Ascending aorta (tissue), 1 donor: Measurements from ENCODE around the genes HNRNPU, KIF26B and OR2T8.

GRCh38 chr1:244847551-244848615 lies 12.4 kb downstream of the COX20 start:
- PRO-cap = no peak

- PRO-cap = no peak
These were observed 1.7 kb downstream of the HNRNPU start for GRCh38 chr1:244862757-244862911.

DNA sequence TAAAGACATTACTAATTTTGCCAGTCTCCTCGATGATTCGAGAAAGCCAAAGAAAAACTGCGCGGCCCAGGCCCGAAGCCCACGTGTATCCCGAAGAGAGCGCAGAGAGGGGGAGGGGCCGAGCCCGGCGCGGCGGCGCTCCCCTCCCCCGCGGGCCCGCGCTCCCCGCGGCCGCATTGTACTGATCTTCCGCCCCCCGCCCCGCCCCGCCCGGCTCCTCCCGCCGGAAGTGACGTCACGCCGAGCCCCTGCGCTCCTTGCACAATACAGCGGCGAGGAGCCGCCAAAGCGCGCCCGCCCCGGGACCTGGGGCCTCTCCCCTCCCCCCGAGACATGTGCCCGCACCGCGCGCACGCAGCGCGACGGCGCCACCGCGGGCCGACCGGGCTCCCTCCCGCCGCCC lies 1.4 kb downstream of the HNRNPU start:
- PRO-cap = bidirectional peak, plus-strand start at position 264 of the sequence, minus-strand start at position 203 of the sequence

DNA sequence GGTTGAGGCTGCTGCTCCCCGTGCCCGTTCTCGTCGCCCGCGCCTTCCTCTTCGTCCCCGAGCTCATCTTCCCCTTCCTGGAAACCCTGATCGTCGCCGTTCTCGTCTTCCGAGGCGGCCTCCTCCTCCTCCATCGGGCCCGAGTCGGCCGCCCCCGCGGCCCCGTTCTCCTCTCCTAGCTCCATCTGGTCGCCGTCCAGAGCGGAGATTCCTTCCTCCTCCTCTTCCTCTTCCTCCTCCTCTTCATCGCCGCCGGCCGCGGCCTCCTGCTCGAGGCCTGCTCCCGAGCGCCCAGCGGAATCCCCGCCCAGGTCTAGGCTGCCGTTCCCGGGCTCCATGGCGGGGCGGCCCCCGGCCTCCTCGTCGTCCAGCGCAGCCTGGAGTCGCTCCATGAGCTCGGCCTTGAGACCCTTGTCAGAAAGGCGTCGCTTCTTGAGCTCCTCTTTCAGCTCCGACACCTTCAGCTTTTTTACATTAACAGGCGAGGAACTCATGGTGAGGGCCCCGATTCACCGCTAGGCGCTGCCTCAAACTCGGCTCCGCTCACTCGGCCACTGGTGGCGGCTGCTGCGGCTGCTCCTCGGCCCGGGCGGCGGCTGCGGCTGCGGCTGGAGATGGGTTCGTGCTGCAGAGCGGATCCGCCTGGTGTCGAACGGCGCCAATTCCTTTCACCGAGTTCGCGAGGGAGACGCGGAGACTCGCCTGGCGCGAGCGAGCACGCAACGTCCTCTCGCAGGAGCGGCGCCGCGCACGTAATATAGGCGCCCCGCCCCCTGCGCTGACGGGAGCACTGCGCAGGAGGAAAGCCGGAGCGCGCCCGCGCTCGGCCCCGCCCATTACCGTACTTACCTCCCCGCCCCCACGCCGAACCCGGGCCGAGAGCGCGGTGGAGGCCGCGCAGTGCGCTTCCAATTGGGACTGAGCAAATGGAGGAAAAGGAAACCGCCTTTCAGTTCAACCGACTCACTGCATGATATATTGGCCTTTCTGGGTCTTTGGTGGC lies at the start of gene HNRNPU:
Gene HNRNPU, minus strand, starts transcription at position 730 of the 1,003 bp plus-strand sequence.
- PRO-cap = bidirectional peak, plus-strand start at position 878 of the sequence, minus-strand start at position 730 of the sequence

GRCh38 chr1:244957456-244958121 lies 11.9 kb upstream of the EFCAB2 start:
- PRO-cap = no peak

- PRO-cap = no peak
These were observed 82.3 kb downstream of the EFCAB2 start for GRCh38 chr1:245051355-245052678.

DNA sequence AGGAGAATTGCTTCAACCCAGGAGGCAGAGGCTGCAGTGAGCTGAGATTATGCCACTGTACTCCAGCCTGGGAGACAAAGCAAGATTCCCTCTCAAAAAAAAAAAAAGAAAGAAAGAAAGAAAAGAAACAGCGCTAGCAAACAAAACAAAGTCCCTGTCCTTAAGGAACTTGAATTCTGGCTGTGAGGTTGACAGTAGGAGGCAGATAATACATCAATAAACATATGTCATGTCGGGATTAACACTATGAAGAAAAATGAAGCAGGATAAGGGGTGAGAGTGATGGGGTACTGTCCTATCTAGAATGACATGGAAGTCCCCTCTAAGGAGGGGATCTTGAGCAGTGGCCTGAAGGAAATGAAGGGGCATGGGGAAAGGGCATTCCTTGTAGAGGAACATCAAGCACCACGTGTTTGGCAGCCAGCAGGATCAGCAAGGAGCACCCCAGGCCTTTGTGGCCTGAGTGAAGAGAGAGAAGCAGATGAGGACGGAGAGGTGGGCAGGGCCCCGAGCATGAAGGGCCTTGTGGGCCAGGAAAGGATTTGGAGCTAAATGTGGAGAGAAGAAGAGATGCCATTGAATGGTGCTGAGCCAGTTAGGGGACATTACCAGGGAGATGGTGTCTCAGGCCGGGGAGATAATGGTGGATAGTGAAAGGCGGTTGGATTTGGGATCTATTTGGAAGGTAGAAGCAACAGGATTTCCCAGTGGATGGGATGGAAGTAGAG lies 57.2 kb upstream of the KIF26B start:
- PRO-cap = no peak

DNA sequence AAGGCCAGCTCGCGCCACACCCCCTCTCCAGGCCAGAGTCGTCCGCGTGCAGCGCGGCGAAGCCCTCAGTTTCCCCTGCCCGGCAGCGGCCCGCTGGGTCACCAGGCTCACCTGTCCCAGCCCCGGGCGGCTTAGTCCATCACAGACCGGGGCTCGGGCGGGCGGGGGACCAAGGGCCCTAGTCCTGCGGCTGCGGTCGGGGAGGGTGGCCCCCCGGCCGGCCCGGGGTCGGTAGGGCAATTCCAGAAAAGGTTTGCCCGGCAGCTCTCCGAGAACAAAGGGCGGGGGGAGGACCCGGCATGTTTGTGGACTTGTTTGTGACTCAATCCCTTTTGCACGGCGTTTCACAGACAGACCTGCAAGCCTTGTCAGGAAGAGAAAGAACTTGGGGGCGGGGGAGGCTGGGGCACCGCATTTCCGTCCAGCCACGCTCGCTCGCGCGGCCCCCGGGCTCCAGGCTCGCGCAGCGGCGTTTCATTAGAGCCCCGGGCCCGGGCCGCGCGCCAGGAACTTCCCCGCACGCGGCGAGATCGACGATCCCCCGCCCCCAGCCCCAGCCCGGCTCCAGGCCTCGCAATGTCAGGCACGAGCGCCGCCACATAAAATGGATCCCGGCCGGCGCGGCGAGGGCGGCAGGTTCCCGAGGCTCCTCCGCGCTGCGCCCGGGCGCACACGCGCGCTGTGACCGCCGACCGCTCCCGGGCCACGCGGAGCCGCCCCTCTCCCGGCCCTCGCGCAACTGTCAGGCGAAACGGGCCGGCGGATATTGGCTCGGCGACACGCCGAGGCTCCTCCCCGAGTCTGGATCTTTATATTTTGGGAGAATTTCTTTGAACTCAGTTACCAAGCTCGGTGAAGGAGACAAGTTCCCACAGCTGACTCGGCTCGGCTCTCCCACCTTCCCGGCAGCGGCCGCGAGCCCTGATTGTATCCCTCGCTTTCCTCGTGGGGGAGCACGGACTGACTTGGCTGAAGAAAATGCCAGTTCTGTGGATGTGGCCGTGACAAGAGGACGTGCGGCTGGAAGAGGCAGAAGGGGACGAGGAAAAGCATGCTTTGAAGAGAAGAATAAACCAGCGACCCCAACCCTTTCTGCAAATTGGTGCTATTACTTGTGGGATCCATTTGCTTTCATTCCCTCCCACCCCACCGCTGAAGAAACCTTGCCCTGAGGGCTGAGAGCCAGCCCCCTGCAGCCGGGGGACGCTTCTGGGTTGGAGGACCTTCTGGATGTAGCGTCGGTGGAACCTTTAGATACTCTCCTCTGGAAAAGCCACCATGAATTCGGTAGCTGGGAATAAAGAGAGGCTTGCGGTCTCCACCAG lies at the start of gene KIF26B:
Gene KIF26B, plus strand, starts transcription at position 839 of the 1,325 bp plus-strand sequence.
- PRO-cap = no peak

DNA sequence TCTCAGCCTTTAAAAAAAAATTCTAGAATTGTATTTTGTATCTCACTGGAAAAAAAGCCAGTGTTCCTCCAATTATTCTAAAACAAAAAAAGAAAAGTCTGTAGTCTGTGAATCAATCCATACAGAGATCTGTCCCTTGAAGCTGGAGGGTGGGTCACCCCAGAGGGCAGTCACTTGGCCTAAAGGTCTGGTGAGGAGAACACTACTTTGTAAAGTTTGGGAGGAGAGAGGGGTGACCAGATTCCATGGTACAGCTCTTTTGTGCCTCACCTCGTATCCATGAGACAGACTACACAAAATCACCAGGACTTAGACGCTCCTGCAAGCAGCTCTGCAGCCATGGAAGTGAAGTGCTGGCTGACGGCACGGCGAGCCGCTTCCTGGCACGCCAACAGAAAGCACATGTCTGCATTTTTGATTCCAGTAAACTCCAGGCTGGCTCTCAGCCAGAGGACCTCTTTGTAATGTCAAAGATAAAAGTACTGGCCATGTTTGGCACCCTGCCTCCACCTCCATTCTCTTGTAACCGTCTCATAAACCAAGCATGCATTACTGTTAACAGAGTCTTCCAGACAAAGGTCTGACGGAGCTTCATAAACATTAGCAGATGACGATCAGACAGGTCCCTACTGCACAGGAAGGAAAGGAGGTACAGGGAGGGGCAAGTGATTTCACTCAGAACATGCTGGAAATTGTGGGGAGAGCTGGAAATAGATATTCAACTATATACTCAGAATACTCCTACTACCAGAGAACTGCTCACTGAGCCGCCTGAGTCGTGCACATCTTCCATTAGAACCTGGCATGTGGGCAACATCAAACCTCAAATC lies 632.2 kb downstream of the SMYD3 start:
- PRO-cap = no peak

DNA sequence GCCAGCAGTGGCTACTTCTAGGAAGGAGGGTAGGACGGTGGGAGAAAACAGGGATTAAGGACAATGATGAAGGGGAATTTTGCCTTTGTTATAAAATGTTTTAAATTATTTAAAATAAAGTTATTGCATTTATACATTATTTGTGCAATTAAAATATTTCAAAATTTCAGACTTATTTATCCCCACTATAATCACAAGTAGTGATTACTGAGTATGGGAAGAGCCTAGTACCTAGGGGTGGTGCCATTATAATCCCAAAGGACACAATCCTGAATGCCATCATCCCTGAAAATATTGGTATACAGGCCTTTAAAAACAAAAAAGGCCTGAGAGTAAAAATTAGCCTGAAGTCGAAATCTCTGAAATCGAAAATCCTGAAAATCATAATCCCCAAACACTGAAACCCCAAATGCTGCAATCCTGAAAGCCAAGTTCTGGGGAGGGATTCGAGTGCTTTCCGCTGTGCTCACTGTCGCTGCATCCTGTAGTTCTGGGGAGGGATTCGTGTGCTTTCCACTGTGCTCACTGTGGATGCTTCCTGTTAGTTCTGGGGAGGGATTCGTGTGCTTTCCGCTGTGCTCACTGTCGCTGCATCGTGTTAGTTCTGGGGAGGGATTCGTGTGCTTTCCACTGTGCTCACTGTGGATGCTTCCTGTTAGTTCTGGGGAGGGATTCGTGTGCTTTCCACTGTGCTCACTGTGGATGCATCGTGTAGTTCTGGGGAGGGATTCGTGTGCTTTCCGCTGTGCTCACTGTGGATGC lies 435.6 kb downstream of the SMYD3 start:
- PRO-cap = no peak

DNA sequence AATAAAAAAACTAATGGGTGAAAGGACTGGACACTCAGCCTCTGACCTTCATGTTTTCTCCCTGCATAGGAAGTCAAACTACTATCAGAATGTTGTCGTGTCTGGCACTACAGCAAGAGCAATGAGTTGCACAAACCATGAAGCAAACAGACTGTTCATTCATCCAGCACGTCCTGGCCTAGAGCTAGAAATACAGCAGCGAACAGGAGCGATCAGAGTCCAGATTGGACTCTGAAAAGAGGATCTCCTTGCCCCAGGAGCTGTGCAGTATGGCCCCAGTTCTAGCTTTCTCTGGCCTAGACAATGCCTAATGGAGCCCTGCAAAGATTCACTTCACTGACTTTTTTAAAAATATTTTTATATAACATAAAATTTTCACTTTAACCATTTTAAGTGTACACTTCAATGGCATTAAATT lies 319.0 kb downstream of the SMYD3 start:
- PRO-cap = no peak

DNA sequence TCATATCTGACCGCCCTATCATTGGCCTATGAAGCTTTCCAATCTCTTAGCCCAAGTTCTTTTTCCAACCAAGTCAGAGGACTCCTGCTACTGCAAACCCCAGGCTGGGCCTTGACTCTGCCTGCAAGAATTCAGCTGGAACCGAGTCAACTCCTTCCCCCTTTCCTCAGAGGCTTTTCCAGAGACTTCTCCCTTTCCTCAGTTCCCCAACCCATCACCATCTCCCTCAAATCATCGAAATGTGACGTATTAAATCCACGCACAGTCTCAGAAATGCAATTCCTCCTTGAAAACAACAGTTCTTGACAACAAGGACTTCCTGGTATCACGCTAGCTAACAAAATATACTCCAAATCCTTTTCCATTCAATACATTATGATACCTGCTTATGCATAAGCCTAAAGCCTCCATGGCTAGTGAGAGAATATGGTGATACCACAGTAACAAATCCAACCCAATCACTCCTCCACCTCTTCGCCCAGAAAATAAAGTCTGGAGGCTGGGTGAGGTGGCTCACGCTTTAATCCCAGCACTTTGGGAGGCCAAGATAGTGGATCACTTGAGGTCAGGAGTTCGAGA lies 304.6 kb downstream of the SMYD3 start:
- PRO-cap = no peak

DNA sequence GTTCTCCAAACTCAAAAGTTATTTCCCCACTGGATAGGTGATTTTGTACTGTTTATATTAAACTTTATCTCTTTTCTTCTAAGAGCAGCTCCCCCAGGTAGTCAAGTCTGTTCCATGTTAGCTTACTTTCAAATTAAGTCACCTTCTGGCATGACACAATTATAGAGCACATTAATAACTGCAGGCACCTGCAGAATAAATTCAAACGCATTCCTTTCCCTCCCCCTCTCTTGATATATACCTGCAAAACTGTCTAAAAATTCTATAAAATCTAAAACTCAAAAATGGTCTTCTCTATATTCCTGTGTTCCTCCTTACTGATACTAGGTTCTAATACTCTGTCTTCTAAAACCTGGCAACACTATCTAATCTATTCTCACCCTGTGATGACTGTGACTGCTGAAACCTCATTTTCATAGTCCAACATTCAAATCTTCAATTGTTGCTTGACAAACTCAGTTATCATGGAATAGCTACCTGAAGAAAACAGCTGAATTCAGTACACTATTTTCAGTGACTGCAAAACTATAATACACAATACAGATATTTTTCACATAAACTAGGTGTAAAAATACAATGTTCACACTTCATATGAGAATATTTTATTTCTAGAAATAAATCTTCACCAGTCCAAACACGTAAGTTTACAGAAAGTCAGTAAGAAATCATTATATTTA lies 257.1 kb downstream of the SMYD3 start:
- PRO-cap = no peak

DNA sequence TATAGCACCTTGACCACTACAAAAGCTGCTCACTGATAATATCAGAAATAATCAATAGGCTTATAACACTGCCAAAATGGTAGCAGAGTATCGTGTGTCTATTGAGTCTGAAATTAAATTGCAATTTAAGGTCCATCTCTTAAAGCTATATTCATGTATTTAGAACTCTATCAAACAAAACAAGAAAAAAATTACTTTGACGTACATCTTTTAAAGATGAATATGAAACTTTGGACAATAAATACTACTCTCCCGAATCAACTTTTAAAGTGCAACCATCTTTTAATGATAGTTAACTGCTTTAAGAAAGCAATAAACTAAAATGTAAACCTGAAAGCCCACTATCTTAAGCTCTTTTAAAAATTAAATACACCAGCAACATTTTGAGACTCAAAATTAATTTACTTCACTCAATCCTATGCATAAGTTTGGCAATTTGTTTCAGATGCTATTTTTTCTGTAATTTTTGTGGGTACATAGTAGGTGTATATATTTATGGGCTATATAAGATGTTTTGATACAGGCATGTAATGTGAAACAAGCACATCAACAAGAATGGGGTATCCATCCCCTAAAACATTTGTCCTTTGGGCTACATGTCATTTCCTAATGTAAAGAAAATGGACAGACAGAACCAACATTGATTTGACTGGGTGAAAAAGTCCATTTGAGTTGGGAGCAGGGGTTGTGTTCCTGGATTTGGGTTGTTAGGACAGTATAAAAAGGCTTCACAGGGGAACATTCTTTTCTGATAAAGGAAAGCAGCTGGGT lies 256.4 kb downstream of the SMYD3 start:
- PRO-cap = no peak

GRCh38 chr1:246699071-246699597 lies 25.1 kb upstream of the SCCPDH start:
- PRO-cap = no peak

DNA sequence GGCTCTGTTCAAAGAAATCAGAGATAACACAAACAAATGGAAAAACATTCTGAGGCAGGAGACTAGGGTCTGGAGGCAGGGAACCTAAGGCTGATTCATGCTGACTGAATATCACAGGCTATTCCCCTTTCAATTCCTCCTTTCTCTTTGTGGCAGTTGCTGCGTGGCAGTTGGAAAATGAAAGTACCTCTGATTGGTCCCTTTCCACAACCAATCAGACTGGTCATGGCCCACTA lies 56.2 kb upstream of the ZNF124 start:
- PRO-cap = no peak

GRCh38 chr1:247329078-247329484 lies 2.6 kb downstream of the ZNF496 start:
- PRO-cap = no peak

DNA sequence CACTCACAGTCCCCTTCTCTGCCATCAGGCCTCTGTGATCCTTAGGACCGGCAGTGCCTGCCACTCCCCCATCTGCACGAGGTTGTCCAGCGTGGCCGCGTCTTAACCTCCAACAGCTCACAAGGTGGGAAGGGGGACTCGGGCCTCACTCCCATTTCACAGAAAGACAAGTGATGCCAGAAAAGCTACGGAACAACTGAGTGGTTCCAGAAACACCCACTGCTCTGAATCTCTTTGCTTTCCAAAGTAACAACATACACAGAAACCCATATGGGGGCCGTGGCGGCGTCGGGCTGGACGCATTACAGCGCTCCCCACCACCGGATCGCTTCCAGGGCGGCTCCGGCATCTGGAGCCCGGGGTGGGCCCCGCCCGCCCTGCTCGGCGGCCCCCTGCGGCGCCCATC lies 994 bp downstream of the ZNF496 start:
- PRO-cap = no peak

DNA sequence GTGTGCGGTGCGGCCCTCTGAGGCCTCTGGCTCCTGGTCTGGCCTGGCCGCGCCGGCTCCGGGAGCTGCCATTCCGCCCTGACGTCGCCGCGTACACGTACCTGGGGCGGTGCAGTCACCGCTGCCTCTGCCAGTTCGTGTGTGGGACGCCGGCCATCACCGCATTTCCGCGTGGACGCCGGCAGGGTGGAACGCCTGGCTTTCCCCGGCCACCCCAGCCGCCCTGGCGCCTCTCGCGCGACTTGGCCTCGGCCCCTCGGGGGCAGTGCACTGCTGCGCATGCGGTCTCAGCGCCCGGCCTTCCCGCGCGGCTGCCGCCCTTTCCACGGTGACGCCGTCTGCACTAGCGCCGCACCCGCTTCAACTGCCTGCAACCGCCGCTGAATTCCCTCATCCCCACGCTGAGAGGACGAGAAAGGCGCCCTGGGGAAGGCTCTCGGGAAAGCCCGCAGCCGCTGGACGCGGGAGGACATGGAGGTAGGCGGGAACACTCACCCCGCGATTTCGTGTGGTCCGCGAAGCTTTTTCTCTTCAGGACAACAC lies 18.0 kb downstream of the OR2C3 start:
- PRO-cap = no peak

DNA sequence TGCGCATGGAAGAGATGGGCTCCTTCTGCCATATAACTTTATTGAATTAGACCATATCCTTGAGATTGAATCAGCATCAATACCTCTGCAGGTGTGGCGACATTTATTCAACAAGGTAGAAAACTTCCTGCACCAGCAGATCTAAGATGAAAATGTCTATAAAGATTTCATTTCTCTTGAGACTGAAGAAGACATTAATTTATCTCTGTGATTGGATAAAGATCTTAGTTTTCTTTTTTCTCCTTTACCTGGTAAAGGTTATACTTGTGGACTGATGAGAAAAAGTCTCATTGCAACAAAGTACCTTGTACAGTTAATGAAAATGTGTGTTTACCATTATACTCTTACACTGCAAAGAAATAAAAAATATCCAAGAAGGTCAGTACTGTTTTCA lies at the start of gene OR2T8:
Gene OR2T8, plus strand, starts transcription at position 289 of the 394 bp plus-strand sequence.
- PRO-cap = no peak